Ishikawa (cell line): ENCODE data around the genes MYL5, CPLX1 and SPON2.

DNA sequence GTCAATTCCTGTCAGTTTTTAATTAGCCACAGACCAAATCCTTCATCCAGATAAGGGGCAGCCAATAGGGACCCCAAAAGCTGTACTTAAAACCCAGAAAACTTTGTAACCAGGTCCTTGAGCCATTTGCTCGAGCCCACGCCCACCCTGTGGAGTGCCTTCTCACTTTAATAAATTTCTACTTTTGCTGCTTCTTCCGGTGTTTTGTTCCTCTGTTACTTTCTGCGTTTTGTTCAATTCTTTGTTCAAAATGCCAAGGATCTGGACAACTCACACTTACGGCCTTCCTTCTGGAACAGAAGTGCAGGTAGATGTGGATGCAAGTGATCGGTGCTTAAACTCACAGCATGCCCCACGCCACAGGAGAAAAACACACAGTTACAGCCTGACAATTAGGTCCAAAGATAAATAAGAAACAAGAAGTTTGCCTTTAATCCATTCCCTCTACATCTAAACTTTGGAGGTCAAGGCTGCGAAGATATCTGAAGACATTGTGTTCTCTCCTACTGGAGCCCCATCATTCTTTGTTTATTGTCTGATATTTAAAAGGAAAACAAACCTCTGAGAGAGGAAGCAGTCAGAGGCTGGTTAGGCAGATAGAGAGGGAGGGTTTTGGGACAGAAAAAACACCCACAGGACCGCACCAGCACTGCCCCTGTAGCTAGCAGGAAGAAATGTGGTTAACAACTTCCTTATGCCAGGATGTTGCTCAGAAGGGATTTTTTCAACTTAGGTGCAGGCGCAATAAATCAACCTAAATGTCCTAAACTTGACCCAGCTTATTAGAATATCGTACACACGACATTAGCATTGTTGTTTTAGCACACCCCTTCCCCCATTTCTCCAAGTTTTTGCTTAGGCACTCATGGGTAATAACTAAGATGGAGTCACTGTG lies 3.1 kb upstream of the ZNF718 start:
- RRBS = no CpG with 5 or more reads among the region's 12 CpGs

- RRBS = no CpG with 5 or more reads among the region's 9 CpGs
Observed at GRCh38 chr4:205461-205845, 81.2 kb downstream of the ZNF718 start.

- RRBS = no CpG with 5 or more reads among the region's 4 CpGs
Observed at GRCh38 chr4:472839-473223, 26.1 kb downstream of the ZNF721 start.

DNA sequence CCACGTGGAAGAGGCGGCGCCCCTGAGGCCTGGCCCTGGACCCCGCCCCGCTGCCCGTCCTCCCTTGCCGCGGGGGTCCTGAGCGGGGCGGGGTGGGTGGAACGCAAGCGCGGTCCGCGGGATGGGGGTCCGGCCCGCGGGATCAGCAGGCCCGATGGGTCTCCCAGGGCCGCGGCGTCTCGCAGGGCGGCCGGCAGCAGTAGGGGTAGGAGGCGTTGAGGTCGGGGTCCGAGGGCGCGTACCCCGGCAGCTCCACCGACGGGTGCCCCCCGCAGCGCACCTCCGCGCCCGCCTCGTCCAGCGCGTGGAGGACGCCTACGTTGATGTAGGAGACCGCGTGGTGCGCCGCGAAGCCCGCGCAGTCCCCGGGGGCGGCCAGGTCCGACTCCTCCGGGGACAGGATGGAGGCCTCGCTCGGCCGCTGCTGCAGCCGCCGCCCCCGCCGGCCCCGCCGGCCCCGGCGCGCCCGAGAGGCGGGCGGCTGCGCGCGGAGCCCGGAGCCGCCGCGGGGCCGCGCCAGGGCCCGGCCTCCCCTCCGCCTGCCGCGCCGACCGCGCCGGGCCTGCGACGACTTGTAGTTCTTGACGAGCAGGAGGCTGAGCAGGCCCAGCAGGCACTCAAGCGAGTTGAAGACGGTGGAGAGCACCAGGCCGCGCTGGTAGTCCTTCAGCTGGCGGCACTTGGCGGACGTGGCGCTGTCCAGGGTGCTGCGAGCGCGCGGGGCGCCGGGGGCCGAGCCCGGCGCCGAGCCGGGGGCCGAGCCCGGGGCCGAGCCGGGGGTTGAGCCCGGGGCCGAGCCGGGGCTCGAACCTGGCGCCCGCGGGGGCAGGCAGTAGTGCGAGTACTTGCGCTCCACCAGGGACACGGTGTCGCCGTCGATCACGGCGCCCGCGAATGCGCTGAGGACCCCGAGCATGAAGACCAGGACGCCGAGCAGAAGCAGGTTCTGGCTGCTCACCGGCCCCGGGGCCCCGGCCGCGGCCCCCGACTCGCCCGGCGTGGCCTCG lies 1.0 kb downstream of the TMEM271 start:
- RRBS = 52% methylated on average over 41 of the region's 143 CpGs

- RRBS = no CpG with 5 or more reads among the region's 50 CpGs
Observed at GRCh38 chr4:673188-674023, 670 bp downstream of the ATP5ME start.

- RRBS = no CpG with 5 or more reads among the region's 40 CpGs
Observed at GRCh38 chr4:674437-674793, at the start of gene MYL5. TSS of gene MYL5 (plus strand) at chr4:674542.

GRCh38 chr4:710101-710852 lies 4.6 kb downstream of the PCGF3 start:
- RRBS = no CpG with 5 or more reads among the region's 16 CpGs

- RRBS = no CpG with 5 or more reads among the region's 9 CpGs
Observed at GRCh38 chr4:776791-777339, 49.1 kb downstream of the CPLX1 start.

DNA sequence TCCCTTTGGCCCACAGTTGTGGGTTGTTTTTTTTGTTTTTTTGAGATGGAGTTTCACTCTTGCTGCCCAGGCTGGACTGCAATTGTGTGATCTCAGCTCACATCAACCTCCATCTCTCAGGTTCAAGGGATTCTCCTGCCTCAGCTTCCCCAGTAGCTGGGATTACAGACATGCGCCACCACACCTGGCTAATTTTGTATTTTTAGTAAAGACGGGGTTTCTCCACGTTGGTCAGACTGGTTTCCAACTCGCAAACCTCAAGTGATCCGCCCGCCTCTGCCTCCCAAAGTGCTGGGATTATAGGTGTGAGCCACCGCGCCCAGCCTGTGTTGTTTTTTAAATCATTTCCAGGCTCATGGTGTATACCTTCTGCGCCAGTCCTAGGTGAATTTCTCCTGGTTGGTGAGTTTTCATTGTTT lies 45.8 kb downstream of the CPLX1 start:
- RRBS = no CpG with 5 or more reads among the region's 9 CpGs

DNA sequence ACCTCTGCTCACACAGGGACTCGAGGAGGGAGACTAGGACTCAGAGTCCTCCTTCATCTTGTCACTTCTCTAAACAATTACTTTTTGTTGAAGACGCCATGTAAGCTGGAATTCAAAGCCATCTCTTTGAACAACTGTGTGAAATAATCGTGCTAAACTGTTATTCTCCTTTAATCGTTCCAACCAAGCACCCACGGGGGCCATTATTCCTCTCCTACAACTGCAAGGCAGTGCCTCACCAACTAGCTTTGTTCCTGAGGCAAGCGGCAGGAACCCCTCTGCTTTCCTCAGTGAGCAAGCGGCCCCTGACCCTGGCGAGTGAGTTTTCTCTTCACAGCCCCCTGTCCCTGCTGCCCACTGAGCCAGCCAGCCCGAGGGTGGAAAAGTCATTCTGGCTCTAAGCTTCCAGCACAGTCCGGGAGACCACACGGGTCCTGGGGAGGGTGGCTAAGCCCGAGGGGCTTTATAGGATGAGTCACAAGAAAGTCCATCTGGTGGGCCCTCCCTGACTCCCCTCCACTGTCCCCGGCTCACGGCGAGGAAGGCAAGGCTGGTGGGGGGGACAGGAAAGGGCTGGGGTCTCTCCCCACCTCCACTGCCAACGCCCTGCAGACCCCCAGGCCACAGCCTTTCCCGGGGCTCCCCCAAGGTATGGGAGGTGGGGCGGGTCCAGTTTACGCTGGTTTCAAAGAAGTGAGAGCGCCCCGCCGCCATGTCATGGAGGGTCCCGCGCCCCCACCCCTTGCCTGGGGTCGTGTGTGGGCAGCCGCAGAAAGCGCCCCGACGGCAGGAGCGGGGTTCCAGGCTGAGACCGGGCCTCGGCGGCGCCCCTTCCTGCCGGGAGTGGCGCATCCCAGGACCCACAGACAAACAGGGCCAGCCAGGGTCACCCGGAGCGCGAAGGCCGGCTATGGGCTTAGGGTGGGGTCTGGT lies 45.1 kb downstream of the CPLX1 start:
- RRBS = 2% methylated on average over 10 of the region's 40 CpGs

- RRBS = 5% methylated on average over 41 of the region's 93 CpGs
Observed at GRCh38 chr4:825852-826464, at the start of gene CPLX1. TSS of gene CPLX1 (minus strand) at chr4:826129.

GRCh38 chr4:891421-892201 lies 40.5 kb downstream of the GAK start:
- RRBS = 95% methylated on average over 2 of the region's 24 CpGs

DNA sequence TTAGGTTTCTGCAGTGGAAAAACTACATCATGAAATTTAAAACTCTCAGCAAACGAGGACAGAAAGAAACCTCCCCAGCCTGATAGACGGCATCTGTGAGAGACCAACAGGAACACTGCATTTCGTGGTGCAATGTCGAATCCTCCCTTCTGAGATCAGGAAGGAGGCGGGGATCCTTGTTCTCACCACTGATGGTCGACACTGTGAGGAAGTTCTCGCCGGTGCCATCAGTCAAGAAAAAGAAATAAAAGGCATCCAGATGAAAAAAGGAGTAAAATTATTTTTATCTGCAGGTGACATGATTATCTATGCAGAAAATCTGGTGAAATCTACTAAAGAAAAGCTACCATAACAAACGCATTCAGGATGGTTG lies 16.5 kb downstream of the GAK start:
- RRBS = no CpG with 5 or more reads among the region's 9 CpGs

DNA sequence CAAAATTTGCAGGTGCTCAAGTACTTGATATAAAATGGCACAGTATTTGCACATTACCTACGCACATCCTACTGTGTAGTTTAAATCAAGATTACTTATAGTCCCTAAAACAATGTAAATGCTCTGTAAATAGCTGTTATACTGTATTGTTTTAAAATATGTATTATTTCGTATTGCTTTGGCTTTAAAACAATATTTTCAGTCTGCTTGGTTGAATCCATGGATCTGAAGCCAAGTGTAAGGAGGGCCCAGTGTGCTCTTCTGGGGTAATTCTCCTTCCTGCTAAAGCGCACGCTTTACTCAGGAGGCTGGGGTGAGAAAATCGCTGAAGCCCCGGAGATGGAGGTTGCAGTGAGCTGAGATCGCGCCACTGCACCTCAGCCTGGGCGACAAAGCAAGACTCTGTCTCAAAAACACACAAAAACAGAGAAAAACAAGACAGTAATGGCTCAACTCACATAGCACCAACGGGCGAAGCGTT lies 456 bp upstream of the IDUA start:
- RRBS = no CpG with 5 or more reads among the region's 12 CpGs

DNA sequence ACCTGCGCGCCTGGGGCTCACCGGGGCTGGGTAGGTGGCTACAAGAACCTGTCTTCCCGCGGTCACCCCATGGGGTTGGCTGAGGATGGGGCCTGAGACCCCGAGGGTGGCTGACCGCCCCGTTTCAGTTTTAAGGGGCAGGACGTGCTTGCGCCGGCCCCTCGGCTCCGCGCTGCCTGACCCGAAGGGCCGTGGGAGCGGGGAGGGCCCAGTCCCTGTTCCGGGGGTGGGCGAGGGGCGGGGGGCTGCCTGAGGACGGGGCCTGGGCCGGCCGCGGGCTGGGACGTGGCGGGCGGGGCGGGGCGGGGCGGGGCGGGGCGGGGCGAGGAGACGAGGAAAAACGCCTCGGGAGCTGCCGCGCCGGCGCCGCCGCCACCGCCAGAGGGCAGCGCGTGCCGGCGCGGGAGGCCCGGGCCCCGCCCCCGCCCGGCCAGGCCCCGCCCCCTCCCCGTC lies 2.0 kb upstream of the FGFRL1 start:
- RRBS = 2% methylated on average over 24 of the region's 54 CpGs

DNA sequence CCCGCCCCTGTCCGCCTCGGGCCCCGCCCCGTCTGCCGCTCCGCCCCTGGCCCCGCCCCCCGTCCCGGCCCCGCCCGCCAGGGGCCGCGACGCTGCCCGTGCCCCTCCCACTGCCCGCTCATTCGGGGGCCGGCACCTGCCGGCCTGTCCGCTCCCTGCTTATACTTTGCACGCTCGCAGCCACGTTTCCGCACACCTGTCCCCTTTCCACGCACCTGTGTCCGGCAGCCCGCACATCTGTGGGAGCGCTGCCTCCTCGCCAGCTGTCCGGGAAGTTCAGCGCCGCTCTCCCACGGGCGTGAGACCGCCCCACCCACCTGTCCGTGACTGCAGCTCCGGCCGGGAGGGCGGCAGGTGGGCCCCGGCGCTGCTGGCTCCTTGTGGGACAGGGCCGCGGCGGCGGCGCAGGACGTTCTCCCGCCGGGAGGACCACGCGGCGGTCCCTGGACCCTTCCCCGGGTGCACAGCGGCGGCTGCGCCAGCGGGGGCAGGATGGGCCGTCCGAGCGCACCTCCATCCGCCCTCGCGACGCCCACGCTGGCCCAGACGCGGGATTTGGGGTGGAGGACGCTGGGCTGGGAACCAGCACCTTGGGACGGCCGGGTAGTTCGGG lies 1.5 kb upstream of the FGFRL1 start:
- RRBS = 2% methylated on average over 40 of the region's 72 CpGs

GRCh38 chr4:1046514-1047130 lies 35.2 kb downstream of the FGFRL1 start:
- RRBS = 22% methylated on average over 1 of the region's 39 CpGs

DNA sequence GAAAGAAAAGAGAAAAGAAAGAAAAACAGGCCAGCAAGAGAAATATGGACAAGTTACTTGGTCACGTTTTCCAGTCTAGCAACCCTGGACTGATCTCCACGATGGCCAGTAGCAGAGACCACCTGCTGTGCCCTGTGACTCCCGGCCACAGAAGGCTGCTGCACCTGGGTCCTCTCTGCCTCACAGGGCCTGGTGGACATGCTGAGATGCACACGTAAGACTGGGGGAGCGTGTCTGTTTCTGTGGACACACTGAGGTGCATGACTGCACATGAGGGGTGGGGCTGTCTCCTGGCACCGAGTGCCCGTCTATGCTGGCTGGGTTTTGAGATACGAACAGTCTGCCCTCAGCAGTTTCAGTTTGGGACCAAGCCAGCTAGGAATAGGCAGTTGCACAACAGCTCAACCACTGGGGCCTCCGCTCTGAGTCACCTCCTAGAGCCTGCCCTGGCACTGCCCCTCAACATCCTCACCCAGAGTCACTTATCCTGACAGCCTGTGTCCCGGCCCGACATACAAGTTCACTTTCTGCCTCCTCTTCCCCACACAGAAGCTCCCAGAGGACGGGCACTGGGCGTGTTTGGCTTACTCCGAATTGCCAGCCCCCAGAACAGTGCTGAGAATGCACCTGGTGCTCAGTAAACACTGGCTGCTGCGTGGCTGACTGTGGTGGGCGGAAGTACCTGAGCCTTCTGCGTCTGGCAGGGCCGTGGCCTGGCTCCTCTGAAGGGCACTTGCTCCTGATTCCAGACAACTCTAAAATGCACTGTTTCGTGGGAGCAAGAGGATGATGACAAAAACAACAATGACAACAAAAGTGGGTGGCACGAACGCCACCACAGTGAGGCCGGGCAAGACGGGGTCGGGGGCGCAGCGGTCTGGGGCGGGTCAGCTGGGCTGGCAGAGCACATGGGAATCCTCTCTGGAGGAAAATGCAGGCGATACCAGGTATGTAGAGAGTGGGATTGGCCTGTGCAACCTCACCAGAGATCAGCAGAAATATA lies 30.9 kb downstream of the RNF212 start:
- RRBS = no CpG with 5 or more reads among the region's 28 CpGs

- RRBS = 6% methylated on average over 3 of the region's 23 CpGs
Observed at GRCh38 chr4:1172232-1172454, 240 bp downstream of the SPON2 start.

GRCh38 chr4:1172455-1173239 lies at the start of gene SPON2:
TSS of gene SPON2 (minus strand) at chr4:1172583.
- RRBS = 4% methylated on average over 3 of the region's 42 CpGs